BE2C (cell line): ENCODE data around the genes LDLRAD1 and PARS2.

GRCh38 chr1:53982057-53983303 lies 35.5 kb downstream of the LDLRAD1 start:
- RRBS, result no CpG with 5 or more reads among the region's 24 CpGs

DNA sequence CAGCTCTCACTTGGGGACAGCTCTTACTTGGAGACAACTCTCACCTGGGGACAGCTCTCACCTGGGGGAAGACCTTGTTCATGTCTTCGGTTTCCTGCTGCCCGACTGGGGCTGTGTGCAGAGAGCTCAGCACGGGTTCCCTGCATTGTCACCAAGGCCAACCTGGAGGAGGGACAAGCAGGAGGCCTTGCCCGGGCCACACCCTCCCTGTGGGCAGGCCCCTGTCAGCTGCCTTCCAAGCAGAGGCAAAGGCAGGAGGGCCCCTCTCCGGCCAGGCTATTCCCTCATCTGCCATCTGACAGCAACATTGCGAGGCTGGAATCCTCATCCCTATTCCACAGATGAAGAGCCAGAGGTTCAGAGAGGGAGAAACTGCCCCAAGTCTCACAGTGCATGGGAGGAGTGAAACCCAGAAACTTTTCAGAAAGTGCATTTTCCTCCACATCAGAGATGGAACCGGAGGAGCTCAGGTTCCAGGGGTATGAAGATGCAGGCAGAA lies at the start of gene LDLRAD1:
LDLRAD1 (minus strand) TSS at position 156 of the 499 bp plus-strand sequence.
- RRBS, result 22% methylated on average over 2 of the region's 7 CpGs

GRCh38 chr1:54054282-54054836 lies 951 bp downstream of the TCEANC2 start:
- RRBS, result no CpG with 5 or more reads among the region's 11 CpGs

DNA sequence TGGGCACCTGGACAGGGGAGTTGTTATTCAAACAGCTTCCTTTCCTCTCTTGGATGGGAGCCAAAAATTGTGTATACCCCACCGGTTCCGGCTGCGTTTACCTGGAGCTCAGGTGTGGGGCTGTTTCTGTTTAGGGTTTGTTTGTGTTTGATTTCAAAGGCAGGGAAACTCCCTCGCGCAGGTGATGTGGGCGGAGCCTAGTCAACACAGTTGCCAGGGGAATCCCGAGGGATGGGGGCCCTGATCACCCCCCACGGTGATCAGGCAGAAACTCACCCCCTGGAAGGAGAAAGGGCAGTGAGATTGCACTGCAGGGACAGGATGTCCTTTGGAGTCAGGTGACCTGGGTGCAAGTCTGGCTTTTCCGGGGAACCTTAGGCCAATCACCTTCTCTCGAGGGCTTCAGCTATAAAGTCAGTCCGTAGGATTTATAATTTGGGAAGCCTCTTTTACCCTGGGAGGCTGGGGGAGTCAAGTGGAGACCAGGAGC lies 28.3 kb downstream of the CDCP2 start:
- RRBS, result no CpG with 5 or more reads among the region's 11 CpGs

DNA sequence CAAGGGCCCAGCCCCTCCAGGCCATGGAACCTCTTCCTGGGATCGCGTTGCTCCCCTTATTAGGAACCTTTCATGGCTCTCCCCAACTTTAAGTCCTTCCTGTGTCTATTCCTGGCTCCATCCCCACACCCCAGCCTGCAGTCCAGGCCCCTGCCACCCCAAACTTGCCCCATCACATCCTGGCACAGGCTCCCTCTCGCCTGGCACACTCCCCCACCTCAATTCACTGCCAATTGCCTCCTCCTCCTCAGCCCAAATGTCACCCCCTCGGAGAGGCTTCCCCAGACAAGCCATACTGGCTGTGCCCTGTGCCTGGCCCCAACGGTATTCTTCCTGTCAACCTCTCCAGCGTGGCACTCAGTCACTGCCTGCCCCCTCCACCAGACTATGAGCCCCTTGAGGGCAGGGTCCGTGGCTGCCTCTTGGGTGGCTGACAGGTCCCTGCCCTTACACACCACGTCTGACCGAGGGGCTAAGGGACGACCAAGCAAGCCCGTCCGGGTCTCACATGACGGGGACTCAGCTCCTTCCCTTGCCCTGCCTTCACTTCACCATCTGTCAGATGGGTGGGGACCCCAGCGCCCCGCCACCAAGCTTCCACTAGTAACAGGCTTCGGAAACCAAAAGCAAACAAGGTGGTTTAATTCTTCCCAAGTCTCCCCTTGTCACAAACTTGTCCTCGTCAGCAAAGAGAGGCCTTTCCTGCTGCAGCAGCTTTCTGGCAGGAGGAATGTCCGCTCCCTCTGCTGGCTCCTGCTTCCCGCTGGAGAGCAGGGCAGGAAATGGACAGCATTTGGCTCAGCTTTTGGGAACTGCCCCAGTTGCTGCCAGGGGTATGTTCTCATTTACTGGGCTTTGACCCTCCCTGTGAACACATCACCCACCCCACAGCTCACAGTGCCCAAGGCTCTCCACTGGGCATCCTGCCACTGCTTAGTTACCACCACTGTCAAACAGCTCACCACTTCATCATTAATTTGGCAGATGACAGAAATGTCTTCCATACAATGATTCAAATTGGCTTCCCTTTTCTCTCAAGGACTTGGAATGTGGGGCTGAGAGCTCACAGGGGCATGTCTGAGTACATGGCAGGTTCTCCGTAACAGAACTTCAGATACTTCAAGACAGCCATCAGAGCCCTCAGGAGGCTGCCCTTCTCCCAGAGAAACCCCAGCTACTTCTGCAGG lies 75.1 kb downstream of the MRPL37 start:
- RRBS, result no CpG with 5 or more reads among the region's 20 CpGs

DNA sequence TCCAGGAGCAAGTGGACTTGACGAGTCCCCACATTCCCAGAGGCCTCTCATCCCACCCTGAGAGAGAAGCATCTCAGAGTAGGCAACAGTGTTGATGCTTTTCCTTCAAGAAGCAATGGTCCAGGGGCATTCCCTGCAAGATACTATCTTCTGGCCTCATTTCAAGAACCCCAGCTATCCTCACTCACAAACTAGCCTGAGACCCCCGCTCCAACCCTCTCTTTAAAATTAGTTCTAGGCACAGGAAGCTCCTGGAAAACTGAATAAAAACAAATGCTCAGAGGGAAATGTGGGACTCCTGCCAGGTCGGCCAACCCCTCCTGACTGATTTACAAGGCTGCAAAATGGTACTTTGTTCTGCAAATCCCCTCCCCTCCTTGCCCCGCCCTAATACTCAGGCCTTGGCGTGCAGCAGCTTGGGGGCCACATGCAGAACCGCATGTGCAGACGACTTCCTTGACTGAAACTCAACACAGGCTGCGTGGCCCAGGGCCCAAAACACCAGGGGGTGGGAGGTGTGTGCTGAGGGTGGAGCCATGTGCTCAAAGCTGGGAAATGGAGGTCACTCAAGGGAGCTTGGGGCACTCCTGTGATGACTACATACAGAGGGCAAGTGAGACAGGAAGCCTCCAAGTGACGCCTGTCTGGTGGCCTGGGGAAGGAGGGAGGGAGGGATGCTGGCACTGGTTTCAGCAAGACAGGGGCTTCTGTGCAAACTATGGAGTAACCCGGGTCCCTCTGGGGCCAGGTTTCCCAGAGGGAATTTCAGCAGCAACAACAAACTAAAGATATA lies 87.1 kb downstream of the MRPL37 start:
- RRBS, result no CpG with 5 or more reads among the region's 10 CpGs

DNA sequence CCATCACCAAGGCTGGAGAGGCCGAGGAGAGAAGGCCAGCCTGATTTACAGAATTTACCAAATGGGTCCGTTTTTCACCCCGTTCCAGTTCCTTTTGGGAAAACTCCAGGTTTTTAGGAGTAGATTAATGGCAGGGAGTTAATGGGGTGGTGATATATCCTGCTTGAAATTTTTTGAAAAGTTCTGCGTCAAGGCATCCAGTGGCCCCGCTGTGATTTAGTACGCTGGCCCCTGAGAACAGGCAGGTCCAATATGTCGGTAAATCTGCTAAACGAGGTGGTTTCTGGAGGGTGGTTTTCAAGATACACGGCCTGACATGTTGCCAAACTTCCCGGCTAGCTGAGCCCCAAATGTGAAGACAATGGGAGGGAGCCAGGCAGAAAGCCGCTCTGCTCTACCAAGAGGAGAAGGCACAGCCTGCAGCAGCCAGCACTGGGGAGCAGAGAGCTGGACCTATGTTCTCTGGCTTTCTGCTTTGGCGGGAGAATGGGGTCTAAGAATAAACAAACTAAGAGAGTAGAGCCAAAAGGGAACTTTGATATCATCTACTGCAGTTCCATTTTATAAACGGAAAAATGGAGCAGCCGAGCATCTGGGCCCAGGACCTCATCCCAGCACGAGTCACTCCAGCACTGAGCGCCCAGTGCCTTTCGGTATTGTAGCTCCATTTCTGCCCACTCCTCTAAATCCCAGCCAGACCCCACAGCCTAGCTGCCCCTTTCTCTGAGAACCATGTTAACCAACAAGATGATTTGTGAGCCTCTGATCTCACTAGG lies 124.8 kb downstream of the MRPL37 start:
- RRBS, result no CpG with 5 or more reads among the region's 17 CpGs

- RRBS, result no CpG with 5 or more reads among the region's 22 CpGs
Observed at GRCh38 chr1:54325947-54327012, 126.3 kb downstream of the MRPL37 start.

DNA sequence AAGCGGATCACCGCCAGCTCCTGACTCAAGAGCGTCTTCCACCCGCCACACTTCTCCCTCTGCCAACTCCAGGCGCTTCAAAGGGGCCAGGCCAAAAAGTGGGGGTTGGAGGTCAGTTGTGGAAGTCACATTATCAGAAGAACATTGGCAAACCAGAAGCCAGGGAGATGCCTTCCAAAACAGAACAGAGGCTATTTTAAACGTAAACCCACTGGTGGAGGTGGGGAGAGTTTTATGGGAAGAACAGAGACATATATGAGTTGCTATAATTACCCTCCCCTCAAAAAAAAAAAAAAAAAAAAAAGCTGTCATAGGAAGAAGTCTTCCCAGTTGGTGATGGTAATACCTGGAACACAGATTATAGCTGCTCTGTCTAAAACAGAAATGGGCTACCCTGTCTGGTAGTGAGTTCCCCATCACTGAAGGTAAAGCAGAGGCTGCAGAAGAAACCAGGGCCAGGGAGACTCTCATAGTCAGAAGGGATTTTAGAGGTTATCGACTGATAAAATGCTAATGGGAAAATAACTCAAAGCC lies 159.0 kb downstream of the MRPL37 start:
- RRBS, result no CpG with 5 or more reads among the region's 7 CpGs

GRCh38 chr1:54360116-54360906 lies 160.3 kb downstream of the MRPL37 start:
- RRBS, result no CpG with 5 or more reads among the region's 5 CpGs

DNA sequence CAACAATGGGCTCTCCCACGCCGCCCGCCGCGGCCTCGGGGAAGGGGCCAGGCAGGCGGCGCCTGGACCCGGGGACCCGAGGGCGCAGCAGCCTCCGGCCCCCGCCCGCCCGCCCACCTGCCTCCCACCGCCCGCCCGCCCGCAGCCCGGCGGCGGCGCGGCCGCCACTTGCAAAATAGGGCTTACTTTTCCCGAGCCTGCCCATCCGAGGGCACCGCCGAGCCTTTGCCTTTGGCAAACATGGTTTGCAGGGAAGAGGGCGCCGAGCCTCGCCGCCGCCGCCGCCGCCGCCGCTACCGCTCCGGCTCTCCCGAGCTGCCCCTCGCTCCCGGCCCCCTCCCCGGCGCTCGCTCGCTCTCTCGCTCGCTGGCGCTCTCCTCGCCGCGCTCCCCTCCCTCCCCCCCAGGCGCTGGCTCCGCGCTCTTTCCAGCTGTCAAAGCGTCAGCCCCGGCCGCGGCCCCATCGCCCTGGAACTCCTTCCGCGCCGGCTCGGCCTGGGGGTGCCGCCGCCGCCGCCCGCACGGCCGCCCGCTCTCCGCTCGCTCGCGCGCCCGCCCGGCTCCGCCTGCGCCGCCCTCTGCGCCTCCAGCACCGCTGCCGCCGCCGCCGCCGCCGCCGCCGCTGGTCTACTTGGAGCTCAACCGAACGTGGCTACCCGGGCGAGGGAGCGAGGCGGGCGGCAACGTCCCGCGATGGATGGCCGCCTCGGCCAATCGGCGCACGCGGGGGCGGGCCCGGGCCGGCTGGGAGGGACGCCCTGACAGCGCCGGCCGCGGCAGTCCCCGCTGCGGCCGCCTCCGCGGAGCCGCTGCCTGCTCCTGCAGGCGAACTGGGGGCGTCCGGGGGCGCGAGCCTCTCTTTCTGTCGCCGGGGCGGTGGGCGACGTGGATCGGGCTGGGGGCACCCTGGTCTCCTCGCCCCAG lies 142.0 kb upstream of the ACOT11 start:
- RRBS, result under 1% methylated on average over 49 of the region's 136 CpGs

- RRBS, result 0% methylated on average over 4 of the region's 46 CpGs
Observed at GRCh38 chr1:54764388-54765310, at the start of gene PARS2. Gene PARS2, minus strand, starts transcription at chr1:54764523.

GRCh38 chr1:54845887-54846729 lies 40.2 kb downstream of the LEXM start:
- RRBS, result no CpG with 5 or more reads among the region's 7 CpGs

DNA sequence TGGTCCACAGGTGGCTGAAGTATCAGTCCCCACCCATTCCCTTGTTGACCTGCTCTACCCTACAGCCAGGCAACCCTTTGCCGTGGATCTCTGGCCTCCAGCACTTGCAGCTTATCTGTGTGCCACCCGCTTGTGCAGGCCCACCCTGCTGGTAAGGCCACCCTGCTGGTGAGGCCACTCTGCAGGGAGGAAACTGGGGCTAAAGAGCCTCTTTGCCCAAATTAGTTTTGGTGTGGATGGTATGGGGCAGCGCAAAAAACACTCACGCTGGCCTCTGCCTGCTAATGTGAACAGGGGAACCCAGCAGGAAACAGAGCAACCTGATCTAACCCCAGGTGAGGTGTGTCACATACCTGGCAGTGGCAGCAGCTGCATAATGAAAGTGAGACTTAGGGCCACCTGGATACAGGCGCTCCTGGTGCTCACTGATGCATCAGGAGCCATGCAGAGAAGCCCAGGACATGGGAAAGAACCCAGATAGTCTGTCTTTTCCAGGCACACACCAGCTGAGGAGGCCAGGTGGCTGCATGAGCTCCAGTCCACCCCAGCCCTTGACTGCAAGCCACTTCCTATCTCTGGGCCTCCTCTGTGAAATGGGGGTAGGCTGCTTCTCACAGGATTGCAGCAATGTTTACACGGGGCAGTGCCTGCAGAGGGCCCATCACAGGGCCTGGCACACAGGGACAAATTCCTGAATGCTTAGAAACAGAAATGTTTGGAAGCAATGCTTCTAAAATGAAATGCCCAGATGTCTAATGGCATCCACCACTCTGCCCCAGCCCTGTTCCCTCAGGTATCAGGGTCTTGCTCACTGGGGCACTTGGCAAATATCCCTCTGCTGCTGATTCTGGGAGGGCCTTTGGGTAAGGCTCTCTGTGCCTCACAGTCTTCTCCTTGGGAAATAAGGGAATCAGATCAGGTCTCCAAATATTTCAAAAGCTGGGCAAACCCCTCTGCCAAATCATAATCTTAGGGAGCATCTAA lies 20.1 kb downstream of the DHCR24 start:
- RRBS, result no CpG with 5 or more reads among the region's 6 CpGs

DNA sequence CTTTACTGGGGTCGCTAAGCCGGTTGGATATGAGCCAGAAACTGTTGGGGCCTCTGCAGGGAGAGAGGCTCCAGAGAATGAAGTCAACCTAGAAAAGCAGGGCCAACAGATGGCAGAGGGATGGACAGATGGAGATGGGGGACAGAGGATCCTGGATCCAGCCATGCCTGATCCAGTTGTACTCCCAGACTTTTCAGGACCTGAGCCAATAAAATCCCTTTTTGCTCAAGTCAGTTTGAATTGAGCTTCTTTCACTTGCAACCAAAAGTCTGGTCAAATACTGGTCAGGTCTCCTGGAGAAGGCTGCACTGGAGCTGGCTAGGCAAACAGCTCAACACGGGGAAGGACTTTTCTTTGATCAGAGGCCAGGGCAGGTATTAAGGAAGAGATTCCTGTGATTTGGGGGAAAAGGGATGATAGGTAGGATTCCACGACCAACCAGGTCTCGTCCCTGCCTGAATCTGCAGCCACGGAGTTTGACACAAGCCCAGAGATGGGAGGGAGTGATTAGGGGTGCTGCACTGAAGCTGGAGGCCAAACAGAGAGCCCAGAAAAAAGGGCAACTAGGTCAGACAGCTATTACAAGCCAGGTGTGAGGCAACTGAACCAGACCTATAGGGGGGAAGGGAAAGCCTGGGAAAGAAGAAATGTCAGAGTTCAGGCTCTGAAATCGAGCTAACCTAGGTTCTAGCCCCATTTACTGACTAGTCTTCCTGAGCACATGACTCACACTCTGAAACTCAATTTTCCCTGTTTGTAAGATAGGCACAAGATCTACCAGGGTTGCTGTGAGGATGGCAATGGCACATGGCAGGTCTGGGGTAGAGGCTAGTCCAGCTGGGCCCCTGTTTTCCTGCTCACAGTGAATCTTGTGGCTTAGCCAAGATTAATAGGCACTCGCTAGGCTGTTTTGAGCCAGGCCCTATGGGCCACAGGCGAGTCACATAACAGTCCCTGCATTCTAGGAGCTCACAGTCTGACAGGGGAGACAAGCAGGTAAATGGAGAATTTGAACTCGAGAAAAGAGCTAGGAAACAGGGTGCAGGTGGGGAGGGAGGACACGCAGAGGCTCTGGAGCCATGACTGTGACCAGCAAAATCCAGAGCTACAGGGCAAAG lies 1.8 kb downstream of the DHCR24 start:
- RRBS, result no CpG with 5 or more reads among the region's 11 CpGs

DNA sequence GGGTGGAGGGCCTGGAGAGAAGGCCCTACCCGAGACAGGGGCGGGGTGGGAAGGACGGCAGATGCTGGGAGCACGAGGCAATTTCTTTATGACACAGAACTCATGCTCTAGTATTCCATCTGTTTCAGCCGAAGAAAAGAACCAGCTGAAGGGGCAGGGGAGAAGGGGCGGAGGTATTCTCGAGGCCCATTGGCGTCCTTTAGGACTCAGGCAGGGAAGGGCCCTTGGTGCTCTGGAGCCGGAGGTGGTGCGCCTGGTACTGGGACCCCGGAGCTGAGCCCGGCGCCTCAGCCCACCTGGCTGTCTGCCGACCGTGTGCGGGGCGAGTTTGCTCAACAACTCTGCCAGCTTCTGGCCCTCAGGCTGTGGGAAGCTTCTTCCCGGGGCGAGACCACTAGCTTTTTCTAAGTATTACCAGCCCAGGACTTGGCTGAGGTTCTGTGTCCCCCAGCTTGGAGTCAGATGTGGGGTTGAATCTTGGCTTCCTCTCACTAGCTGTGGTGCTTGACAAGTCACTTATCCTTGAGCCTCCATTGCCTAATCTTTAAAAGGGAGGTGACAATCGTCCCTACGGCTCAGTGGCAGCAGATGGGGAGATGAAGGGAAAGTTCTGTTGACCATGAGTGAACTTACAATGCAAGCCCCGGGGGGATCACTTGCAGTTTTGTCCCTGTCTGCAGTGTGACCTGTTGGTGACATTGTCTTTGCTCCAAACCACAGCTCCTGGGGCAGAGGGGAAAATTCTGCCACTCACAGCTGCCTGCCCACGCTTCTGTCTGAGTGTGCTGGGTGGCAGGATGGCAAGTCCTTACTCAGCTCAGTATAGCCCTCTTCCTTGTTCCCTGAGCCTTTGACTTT lies 1.4 kb downstream of the PCSK9 start:
- RRBS, result 7% methylated on average over 5 of the region's 23 CpGs

DNA sequence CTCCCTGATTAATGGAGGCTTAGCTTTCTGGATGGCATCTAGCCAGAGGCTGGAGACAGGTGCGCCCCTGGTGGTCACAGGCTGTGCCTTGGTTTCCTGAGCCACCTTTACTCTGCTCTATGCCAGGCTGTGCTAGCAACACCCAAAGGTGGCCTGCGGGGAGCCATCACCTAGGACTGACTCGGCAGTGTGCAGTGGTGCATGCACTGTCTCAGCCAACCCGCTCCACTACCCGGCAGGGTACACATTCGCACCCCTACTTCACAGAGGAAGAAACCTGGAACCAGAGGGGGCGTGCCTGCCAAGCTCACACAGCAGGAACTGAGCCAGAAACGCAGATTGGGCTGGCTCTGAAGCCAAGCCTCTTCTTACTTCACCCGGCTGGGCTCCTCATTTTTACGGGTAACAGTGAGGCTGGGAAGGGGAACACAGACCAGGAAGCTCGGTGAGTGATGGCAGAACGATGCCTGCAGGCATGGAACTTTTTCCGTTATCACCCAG lies 24.8 kb downstream of the PCSK9 start:
- RRBS, result no CpG with 5 or more reads among the region's 13 CpGs

DNA sequence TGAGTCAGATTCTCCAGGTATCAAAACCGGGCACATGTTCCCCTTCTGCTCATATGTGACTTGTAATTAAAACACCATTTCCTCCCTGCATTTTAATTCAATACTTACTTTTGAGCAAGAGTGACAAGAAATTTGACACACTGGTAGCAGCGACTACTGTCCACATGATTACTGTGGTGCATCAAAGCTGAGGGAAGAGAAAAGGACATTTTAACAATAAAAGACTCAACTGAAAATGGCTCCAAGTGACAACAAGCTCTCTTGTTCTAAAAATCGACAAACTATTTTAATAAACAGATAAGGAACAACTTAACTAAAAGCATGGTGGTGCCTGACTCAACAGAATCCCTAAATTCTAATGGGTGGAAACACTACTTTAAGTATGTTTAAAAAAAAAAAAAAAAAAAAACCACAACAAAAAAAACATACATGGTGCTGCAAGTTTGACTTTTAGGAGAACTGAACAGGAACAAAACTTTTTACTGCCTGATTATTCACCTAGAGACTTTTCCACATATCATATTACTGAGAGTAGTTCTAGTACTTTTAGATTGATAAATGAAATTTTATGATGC lies 34.5 kb downstream of the PCSK9 start:
- RRBS, result no CpG with 5 or more reads among the region's 3 CpGs

- RRBS, result no CpG with 5 or more reads among the region's 2 CpGs
Observed at GRCh38 chr1:55151013-55151587, 64.1 kb downstream of the USP24 start.

DNA sequence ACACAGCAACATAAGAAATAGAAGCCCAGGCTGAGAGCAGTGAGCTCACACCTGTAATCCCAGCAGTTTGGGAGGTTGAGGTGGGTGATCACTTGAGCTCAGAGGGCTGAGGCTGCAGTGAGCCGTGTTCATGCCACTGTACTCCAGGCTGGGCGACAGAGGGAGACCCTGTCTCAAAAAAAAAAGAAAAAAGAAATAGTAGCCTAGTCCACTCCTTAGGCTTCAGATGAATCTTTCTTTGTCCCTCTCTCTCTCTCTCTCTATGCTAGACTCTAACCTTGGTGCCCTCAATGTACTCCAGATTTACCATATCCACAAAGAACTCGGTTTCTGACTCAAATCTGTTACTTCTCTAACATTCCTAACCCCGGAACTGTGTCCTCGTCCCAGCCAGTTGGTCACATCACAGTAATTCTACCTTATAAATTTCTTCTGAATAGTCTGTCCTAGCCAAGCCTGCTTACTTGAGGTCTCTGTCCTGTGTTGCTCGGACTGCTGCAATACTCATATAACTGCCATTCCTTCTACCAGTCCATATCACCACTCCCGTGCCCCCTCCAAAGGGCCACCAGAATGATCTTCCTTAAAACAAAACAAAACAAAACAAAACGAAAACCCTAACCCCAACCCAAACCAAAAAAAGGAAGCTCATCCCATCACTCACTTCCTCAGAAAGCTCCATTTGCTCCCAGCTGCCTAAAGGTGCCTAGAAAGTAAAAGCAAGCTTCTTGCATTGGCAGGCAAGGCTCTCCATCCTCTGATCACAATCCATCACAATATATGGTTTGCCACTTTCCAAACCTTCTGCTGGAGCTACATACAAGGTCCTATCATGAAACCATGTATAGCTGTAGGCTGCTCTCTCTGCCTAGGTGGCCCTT lies 20.5 kb downstream of the USP24 start:
- RRBS, result no CpG with 5 or more reads among the region's 8 CpGs